Gallbladder (tissue), 1 donor: Measurements from ENCODE around the genes NIF3L1, TRAK2, FZD7 and SUMO1.

DNA sequence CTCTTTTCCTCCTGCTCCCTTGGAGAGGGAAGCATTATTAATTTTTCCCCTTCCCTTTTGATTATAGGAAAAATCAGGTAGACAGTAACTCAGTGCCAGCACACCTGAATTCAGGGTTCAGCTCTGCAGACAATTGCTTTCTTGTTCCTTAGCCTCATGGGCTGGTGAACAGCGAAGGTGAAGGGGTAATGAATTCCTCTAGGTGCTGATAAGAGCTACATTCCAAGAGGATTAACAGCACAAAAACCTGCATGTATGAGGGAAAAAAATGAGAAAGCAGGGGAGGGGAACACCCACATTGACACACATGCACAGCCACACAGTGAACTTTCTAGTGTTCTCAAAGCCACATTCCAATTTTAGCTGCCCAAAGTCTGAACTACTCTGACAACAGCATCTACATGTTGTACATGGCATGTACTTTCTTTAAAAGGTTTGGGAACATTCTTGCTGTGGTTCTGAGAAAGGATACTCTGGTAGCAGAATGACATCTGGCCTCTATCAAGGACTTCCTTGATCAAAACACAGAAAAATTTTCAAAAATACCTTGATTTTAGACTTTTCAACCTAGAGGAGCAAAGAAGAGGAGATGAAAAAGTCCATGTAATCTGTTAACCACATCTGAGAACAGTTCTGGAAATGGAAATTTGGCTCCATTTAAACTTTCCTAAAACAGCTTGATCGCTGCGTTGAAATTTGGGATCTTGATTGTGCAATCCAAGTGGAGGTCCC lies 46.3 kb downstream of the SPATS2L start:
- PRO-cap = no peak

- PRO-cap = no peak
Observed at GRCh38 chr2:200592315-200593195, 6.7 kb downstream of the AOX1 start.

DNA sequence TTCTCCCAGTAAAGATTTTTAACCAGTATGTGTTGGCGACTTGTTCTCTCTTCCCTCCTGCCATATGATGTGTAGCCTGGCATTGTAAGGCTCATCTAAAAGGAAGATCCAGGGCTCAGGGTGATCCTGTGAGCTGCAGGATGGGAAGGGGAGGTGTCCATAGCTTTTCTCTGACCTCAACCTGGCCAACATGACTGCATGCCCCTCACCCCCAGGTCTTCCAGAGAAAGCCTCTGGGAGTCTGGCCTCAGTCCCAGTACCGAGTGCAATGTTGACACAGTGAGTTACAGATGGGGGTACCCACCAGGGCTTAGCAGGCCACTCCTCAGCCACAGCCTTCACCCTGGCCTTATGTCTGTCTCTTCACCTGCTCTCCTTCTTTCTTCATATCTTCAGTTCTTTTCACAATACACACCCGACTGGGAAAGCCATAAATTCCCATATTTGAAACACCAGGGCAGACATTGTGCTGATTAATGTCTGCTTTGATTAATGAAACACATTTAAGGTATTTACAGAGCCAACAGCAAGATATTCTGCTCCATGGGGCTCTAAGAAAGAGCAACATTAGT lies 33.4 kb downstream of the AOX1 start:
- PRO-cap = no peak

- PRO-cap = no peak
Observed at GRCh38 chr2:200791828-200792380, 19.8 kb upstream of the BZW1 start.

GRCh38 chr2:200817936-200818135 lies 6.1 kb downstream of the BZW1 start:
- PRO-cap = no peak

DNA sequence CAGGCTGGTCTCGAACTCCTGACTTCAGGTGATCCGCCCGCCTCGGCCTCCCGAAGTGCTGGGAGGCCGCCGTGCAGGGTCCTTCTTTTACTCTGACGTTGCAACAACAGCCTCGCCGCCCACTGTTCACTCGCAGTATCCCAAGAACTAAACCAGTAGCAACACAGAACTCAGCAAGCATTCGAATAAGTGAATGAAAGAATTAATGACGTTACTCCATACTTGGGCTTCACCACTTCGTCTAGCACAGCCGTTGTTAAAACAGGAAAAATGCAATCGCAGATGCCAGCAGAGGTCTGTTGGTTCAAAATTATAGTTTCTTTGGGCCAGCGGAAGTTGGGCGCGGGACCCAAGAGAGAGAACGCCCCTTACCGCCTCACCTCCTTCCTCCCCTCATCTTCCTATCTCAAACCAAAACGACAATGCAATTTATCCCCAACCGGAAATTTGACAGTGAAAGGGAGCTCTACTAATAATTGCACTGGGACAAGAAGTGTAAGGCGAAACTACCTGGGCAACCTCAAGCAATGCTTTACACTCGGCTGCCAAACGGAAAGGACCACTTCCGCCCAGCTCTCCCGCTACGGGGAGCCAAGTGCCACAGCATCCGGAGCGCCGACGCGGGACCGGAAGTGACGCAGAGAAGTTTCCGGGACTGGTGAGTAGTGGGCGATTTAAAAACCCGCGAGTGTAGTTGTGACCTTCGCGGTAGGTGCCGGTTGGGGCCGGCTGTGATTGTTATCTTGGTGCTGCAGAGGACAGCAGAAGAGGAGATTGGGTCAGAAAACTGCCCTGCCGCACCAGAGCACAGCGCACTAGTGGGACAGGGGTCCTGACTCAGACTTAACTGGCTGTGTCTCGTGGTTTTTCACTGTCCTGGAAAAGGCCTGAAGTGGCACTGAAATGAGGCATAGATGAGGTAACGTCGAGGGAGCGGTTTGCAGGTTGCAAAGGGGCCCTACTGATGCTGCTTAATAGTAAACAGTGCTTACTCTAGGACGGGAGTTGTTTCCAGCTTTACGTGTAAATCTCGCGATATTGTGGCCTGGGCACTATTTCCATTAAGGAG lies at the start of gene NIF3L1:
Gene NIF3L1, plus strand, starts transcription at position 638 of the 1,069 bp plus-strand sequence.
- PRO-cap = bidirectional peak, plus-strand start at position 640 of the sequence, minus-strand start at position 557 of the sequence; bidirectional peak, plus-strand start outside the sequence, minus-strand start at position 817 of the sequence

- PRO-cap = no peak
Observed at GRCh38 chr2:200944562-200945118, 18.8 kb downstream of the ORC2 start.

DNA sequence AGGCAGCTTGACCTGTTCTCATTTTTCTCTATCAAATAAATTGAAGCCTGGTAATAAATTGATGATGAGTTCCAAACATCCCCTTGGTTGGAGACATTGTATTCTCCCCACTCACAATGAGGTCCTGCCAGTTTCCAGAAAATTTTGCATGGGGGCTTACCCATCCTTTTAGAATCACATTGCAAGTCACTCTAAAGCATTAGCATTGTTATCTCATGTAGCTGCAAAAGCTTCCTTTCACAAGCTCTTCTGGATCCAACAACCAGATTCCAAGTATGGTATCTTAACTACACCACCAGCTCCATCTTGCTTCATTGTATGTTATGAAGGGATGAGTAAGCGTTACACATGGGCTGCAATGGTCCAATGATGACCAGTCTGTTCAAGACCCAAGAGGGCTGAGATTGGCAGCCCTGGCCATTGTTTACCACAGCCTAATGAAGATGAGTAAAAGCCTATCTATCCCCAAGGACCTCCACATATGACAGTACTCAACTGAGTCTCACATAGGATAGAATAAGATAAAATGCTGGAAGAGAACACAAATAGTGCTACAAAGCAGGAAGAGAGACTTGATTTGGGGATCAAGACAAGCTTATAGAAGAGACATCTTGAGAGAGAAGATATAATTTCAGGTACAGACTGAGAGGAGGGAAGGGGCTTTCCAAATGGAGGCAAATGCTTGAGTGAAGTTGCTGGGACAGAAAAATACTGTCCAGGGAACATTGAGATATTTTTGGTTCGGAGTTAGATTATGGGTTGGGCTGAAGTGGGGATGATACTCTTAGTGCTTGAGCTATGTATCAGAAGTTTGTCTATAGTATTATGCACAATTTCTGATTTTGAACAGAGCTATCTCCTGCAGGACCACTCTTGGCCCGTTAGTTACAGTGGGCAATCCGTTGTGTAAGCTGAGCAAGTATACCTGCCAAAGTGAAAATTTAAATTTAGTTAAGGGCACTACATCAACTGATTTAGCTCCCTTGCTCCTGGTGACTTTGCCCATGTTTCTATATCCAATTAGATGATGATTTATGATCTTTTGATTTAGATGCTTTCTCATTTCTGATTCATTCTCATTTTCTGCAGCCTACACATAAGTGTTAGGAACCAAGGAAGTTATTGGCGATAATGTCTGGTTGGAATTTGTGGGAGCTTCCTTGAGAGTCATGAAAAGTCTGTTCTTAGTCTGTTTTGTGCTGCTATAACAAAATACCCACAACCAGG lies 6.6 kb downstream of the CFLAR start:
- PRO-cap = no peak

GRCh38 chr2:201191563-201192135 lies 8.7 kb downstream of the CASP10 start:
- PRO-cap = no peak

GRCh38 chr2:201209613-201210118 lies 26.7 kb downstream of the CASP10 start:
- PRO-cap = no peak

DNA sequence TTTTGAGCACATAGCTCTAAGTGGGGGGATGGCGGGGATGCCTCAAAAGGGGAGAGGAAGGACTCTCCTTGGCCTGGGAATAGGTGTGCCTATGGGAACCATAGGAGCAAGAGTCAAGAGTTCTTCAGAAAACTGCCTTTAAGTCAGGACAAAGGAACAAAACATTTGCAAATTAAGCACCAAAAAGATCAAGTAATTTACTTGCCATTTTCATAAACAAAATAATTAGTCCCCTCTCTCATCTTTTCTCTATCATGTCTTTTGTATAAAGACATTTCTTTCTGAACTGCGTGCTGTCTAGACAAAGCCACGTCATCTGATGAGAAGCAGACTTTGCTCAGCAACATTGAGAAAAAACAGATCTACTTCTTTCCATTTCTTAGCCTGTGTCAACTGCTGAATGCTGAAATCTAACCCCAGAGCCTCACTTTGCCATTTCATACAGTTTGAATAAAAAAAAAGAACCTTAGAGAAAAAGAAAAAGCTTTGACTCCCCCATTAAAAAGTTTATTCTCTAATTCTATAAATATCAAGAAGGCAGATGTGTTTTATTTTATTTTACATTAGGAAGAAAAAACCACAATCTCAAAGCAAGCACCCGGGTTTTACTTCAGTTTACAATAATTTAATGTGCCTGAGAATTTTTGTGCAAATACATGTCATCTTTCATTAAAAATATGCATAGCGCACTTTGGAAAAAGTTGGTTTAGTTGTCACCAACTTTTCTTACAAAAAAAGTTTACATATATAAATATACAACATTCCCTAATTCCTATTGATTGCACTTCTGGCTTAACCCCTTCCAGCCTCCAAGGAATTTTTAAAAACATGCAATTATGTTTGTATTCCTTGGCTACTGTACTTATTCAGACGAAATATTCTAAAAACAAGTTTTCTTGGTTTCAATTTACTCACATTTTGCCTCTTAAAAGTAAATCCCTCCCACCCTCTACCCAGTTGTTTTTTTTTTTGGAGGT lies 22.0 kb upstream of the FLACC1 start:
- PRO-cap = no peak

GRCh38 chr2:201450680-201451827 lies at the start of gene TRAK2:
TRAK2 (minus strand) TSS chr2:201451458.
- PRO-cap = unidirectional peak, plus-strand start at chr2:201451108; bidirectional peak, plus-strand start at chr2:201451762, minus-strand start at chr2:201451455

DNA sequence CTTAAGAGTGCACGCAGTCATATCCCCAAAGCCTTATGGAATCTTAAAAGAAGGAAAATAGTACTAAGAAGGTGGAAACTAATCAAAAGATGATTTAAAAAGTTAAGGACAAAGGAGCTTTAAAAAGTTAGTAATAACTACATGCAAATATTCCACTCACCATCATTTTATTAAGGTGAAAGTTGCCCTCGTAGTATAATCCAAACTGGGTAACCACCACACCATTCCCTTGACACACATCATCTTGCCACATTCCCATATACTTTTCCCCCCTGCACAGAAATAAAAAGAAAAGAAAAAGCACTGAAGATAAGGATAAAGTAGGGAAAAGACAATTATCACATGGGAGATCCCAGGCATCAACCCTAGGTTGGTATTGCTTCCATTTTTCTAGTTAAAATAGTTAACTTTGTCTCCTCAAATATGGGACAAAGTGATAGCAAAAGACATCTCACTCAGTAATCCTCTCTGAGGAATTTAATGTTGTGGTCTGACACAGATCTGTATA lies 24.8 kb upstream of the MPP4 start:
- PRO-cap = no peak

GRCh38 chr2:201995868-201996413 lies 37.7 kb upstream of the FZD7 start:
- PRO-cap = no peak

- PRO-cap = bidirectional peak, plus-strand start at chr2:202033855, minus-strand start at chr2:202033466; bidirectional peak, plus-strand start at chr2:202034180, minus-strand start at chr2:202034095
Observed at GRCh38 chr2:202033699-202034362, at the start of gene FZD7. FZD7 (plus strand) TSS chr2:202033855.

DNA sequence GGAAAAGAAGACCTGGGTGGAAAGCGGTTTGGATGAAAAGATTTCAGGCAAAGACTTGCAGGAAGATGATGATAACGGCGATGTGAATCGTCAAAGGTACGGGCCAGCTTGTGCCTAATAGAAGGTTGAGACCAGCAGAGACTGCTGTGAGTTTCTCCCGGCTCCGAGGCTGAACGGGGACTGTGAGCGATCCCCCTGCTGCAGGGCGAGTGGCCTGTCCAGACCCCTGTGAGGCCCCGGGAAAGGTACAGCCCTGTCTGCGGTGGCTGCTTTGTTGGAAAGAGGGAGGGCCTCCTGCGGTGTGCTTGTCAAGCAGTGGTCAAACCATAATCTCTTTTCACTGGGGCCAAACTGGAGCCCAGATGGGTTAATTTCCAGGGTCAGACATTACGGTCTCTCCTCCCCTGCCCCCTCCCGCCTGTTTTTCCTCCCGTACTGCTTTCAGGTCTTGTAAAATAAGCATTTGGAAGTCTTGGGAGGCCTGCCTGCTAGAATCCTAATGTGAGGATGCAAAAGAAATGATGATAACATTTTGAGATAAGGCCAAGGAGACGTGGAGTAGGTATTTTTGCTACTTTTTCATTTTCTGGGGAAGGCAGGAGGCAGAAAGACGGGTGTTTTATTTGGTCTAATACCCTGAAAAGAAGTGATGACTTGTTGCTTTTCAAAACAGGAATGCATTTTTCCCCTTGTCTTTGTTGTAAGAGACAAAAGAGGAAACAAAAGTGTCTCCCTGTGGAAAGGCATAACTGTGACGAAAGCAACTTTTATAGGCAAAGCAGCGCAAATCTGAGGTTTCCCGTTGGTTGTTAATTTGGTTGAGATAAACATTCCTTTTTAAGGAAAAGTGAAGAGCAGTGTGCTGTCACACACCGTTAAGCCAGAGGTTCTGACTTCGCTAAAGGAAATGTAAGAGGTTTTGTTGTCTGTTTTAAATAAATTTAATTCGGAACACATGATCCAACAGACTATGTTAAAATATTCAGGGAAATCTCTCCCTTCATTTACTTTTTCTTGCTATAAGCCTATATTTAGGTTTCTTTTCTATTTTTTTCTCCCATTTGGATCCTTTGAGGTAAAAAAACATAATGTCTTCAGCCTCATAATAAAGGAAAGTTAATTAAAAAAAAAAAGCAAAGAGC lies 3.3 kb downstream of the FZD7 start:
- PRO-cap = no peak

DNA sequence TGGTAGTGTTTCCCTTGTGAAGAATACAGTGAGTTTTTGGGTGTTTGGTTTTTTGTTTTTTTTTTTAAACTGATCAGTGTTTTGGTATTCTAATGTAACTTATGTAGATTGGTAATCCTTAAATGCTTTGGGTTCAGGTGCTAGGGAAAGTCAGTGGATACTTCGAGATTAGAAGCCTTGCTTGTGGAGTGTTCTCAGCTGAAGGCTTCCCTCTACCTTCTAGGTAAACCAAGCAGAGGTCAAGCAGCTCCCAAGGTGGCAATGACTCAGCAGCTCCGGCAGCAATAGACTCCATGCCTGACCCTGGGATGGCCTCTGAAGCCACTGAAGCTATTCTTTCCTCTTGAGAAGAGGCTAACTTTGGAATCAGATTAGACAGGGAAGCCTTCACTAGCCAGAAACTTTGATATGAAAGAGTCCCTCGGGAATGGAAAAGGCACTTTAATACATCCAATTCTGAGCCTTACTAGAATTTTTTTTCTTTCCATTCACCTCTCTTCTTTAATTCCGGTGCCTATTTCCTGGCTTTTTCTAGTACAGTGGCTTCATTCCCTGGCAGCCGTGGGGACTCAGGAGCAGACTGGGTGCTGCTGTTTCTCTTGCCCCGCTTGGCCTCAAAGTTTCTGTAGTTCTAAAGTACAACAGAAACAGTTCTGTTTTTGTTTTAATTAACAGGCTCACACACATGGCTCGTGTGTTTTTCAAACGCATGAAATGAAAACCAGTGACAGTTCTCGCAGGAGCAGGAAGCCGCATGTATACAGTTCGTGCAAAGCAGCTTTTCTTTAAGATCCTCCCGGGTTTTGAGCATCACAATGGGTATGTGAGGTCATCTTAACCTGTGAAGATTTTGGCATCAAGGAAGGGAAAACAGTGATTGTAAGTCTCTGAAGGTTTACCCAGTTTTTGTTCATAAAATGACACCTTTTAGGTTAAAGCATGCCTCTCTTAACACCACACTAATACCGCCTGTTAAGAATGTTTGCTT lies 5.5 kb downstream of the FZD7 start:
- PRO-cap = no peak

DNA sequence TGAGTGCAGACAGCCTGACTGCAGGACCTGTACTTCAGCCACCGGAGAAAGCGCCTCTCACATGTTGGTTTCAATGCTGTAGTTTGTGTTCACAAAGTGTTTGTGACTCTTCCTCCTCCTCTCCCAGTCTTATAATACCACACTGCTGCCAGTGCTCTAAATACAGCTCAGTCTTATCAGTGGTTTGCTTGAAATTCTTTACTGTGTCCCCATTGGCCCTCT lies 77.3 kb downstream of the SUMO1 start:
- PRO-cap = no peak

DNA sequence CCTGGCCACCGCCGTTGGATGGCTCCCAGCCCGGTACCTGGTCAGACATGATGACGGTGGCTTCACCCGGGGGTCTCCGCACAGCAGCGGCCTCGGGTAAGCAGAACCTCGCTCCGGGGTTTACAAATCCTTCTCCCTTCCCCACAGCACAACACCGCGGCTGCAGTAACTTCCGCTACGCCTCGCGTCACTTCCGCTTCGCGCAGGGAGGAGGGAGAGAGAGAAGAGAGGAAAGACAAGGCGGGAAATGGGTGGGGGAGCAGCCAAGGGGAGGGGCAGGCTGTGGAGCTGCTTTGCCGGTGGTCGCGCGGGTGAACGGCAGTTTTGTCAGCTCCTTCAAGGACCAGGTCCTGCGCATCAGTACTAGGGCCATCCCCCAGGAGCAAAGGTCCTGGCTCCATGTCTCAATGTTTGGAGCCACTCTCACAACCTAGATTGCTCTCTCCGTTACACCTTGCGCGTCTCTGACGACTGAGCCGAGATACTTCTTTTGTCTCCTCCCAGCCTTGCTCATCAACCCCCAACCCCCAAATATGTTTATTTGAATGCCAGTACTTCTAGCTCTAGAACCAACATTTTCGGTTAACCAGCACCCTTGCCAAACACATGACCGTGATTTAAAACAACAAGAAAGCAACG lies at the start of gene SUMO1:
Gene SUMO1, minus strand, starts transcription at position 195 of the 639 bp plus-strand sequence.
- PRO-cap = bidirectional peak, plus-strand start at position 291 of the sequence, minus-strand start at position 162 of the sequence

DNA sequence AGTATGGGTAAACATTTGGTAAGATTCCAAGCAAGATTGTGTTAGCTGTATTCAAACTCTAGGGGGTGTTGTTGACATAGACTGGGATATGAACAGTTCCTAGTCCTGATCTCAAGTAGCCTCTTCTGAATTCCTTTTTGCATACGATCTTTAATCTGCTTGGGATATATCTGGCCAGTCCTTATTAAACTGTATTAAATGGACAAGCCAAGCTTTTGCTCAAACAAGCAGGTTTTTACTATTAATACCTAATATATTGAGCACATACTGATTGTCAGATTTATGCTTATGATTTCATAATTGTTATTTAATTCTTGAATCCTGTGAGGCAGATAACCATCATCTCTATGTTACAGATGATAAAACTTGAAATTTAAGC lies 13.5 kb downstream of the NOP58 start:
- PRO-cap = no peak